Kidney epithelial cell (primary cell): ENCODE measurements around a stretch of chr20.

DNA sequence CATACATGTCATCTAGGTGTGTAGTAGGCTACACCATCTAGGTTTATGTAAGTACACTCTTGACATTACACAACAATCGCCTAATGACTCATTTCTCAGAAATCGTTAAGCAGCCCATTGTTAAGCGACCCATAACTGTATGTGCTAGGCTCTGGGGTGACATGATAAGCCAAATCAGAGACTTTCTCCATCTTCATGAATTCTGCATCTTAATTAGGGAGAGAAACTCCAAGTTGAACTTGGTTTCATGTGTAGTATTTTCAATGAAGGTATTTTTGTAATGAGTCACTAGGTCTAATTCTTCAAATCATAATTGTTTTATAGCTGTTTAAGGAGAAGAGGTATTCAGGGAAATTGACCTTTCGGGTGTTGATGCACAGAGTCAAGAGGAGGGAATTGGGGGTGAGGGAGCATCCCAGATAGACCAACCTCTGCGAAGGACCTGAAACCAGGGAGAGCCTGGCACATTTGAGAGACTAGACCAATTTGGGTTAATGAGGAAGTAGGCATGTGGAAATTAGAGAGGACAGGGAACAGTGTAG is 17.3 kb downstream of the STK35 start:
- RAMPAGE, long total RNA = no peak
- RRBS = no CpG with 5 or more reads among the region's 5 CpGs

GRCh38 chr20:2143738-2144323 is 42.2 kb downstream of the STK35 start:
- RAMPAGE, long total RNA = no peak
- RRBS = no CpG with 5 or more reads among the region's 13 CpGs

- RAMPAGE, long total RNA = no peak
- RRBS = no CpG with 5 or more reads among the region's 9 CpGs
Observed at GRCh38 chr20:2314710-2315637, 19.2 kb downstream of the TGM3 start.

DNA sequence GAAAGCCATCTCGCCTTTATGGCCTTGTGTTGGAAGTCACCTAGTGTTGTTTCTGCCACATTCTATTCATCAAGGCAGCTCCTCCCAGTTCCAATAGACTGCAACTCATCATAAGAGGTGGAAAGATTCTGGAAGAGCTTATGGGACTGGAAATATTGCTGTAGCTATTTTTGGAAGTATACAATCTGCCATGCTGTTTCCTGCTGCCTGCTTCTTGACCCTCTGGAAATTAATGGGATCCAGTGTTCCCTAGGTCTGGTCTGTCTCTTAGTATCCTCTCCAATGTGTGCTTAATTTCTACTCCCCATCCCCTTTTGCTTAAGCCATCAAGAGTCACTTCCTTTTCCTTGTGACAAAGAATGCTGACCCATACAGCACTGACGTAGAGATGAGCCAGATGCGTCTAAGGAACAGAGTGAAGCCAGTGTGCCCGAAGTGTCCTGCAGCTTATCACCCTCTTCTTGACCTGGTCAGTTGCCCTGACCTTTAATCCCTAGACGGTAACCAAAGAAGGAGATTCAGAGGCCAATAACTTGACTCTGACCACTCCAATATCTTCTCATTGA is 31.4 kb downstream of the SNRPB start:
- RAMPAGE, long total RNA = no peak
- RRBS = no CpG with 5 or more reads among the region's 5 CpGs

DNA sequence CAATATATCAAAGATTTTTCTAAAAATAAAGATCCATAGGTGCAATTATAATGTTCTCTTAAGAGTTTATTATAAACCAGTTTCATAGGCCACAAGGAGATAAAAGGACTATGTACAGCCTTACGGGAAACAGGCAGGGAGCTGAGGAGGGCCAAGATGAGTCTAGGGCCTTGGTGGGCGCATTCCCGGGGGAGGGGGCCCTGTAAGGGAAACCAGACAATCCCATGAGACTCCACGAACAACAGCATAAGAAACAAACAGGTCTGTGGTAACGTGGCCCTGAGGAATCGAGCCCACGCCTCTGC is 9.0 kb downstream of the SNRPB start:
- RAMPAGE, long total RNA = no peak
- RRBS = no CpG with 5 or more reads among the region's 7 CpGs

GRCh38 chr20:2462469-2463303 is 7.9 kb downstream of the SNRPB start:
- RAMPAGE, long total RNA = no peak
- RRBS = no CpG with 5 or more reads among the region's 8 CpGs

- RAMPAGE, long total RNA = no peak
- RRBS = 23% methylated on average over 4 of the region's 32 CpGs
Observed at GRCh38 chr20:2558062-2558770, 21.8 kb downstream of the TMC2 start.

GRCh38 chr20:2655793-2656226 is 3.4 kb downstream of the NOP56 start:
- RAMPAGE, long total RNA = no peak
- RRBS = no CpG with 5 or more reads among the region's 6 CpGs

DNA sequence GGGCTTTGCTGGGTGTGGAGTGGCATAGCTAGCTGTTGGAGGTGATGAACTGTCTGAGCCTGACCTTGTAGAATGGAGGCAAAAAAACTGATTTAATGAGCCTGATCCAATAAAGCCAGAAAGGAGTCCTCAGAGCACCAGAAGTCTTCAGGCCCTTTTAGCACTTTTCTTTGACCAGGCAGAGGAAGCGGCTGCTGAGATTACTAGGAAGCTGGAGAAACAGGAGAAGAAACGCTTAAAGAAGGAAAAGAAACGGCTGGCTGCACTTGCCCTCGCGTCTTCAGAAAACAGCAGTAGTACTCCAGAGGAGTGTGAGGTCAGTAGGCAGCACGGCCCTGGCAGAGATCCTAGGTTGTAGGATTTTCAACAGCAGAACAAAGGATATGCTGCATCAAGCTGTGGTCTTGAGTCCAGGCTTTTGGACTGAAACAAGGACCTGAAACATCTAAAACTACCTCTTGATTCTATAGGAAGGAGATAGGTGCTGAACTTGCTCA is 4.5 kb downstream of the NOP56 start:
- RAMPAGE, long total RNA = no peak
- RRBS = no CpG with 5 or more reads among the region's 6 CpGs

GRCh38 chr20:2687930-2688324 is 4.7 kb upstream of the EBF4 start:
- RAMPAGE, long total RNA = no peak
- RRBS = no CpG with 5 or more reads among the region's 16 CpGs

- RAMPAGE, long total RNA = no peak
- RRBS = no CpG with 5 or more reads among the region's 4 CpGs
Observed at GRCh38 chr20:2931711-2932553, 58.7 kb downstream of the PTPRA start.

GRCh38 chr20:3009138-3009653 is 34.2 kb upstream of the GNRH2 start:
- RAMPAGE, long total RNA = no peak
- RRBS = no CpG with 5 or more reads among the region's 3 CpGs

- RAMPAGE, long total RNA = no peak
- RRBS = no CpG with 5 or more reads among the region's 11 CpGs
Observed at GRCh38 chr20:3022292-3022987, 21.0 kb upstream of the GNRH2 start.

GRCh38 chr20:3117785-3118291 is 33.3 kb upstream of the AVP start:
- RAMPAGE, long total RNA = no peak
- RRBS = no CpG with 5 or more reads among the region's 14 CpGs

DNA sequence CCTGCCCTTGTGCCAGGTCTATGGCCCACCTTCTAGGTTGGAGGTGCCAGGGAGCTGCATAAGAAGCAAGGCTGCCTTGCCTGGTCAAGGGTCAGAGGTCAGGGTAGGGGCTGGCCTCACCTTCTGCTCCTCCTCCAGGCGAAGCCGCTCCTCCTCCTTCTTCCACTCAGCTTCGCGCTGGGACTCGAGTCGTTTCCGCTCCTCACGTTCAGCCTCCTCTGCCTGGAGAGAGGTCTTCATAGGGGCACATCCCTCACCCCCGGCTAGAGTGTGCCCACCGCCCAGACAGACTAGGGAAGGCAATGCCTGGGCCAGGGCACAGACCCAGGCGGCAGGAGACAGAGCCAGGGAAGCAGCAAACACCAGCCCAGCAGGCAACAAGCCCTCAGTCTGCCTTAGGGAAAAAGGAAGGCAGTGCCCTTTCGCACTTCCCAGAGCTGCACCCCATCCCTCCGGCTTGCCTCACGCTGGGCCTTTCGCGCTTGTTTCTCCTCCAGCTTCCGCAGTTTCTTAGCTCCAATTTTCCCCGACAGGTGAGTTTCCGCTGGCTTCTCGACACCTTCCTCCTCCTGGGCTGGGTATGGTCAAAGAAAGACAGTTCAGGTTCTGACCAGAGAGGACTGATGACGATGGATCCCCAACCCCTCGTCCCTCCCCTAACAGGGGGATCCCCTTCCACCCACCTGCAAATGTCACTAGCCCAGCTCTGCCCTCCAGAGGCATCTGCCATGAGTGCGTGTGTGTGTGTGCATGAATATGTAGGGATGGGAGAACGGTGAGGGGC is 4.4 kb downstream of the DDRGK1 start:
- RAMPAGE, long total RNA = no peak
- RRBS = no CpG with 5 or more reads among the region's 24 CpGs

DNA sequence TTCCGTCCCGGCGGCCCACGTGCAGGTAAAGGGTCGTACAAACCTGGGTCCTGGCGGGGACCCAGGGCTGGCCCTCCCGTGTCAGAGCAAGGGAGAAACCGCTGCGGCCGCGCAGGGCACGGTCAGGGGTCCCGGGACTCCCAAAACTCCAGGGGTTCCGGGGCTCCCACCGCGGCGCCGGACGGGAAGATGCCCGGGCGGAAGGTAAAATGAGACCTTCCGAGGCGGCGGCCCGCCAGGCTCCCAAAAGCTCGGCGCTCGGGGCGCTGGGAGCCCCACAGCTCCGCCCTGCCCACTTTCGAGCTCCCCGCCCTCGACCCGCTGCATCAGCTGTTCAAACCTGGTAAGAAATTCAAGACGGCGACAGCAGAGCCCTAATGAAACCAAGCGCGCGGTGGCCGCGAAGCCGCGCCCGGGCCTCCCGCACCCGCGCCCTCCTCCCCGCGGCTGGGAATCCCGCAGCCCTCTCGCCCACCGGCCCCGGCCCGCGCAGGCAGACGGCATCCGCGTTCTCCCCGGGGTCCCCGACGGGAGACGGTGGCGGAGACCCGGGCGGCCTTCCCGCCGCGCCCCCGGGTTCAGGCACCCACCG is 389 bp downstream of the SLC4A11 start:
- RAMPAGE, long total RNA = no peak
- RRBS = 2% methylated on average over 11 of the region's 70 CpGs

DNA sequence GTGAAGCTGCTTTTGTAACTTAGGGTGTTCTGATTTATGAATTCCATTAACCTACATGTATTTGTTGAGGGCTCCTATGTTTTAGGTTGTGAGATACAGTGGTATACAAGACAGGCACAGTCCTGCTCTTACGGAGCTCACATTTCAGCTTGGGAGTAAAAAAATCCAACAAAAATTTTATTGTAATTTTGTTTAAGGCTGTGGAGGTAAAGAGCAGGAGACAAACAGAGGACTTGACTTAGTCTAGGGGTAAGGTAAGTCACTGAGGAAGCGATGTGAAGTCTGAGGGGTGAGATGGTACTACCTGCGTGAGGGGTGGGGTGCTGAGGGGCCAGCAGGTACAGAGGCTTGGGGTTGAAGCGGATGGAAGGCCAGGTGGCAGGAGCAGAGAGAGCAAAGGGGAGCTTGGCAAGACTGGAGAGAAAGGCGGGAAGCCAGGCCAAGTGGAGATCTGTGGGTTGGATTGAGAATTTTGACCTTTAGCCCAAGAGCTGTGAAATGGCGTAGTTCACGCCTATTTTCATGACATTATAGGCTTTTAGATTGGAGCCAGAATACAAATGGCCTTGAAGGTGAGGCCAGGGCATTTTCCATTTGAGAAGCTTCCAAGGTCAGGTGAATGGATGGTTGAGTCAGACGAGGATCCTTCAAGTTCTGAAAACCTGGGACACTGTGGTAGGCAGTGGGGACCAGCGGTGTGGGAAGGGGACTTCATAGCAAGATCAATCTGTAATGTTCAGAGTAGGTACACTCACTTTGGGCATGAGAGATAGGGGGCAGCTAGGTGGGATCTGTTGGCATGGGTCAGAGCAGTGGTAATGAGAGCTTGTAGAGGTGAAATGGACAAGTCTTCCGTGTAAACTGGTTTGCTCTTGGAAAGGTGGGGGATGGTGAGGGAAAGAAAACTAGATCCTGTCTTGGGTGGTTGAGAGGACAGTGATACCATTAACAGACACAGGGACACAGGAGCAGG is 2.5 kb downstream of the ATRN start:
- RAMPAGE, long total RNA = no peak
- RRBS = no CpG with 5 or more reads among the region's 10 CpGs

GRCh38 chr20:3688157-3688759 is 6.4 kb upstream of the ADAM33 start:
- RAMPAGE, long total RNA = no peak
- RRBS = no CpG with 5 or more reads among the region's 5 CpGs

GRCh38 chr20:3688903-3690185 is 7.5 kb upstream of the ADAM33 start:
- RAMPAGE, long total RNA = no peak
- RRBS = no CpG with 5 or more reads among the region's 23 CpGs

DNA sequence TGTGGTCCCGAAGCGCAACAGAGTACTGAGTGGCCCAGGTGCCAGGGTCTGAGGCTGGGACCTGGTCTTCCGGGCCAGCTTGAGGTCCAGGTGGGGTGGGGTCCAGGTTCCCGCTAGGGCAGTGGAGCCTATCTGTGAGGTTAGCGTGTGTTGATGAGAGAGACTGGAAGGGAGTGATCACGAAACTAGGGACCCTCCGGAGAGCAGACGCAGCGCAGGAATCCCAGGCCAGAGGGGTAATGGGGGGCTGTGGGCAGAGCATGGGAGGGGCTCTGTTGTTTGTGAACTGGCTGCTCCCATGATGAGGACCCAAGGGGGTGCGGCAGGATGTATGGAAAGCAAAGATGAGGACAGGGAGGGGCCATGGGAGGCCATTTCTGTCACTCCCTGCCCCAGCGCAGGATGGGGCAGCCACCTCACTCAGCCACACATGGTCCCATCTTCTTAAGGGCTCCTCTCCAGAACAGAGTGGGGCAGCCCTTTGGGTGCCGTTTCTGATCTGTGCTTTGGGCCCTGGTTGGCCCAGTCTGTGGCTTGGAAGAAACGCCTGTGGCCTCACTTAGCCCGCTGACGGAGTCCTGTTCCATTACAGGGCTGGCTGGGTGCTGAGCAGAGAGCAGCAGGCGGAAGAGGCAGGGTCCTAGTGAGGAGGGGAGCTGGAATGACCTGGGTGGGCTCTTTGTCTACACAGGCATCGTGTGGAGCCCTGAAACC is 876 bp downstream of the HSPA12B start:
- RAMPAGE, long total RNA = no peak
- RRBS = no CpG with 5 or more reads among the region's 17 CpGs